ENCODE measurements around the gene KHNYN.

GRCh38 chr14:24196144-24196422, 842 bp upstream of the TM9SF1 start:
- PRO-cap, 2 experiments = no peak in any of the 2 experiments

DNA sequence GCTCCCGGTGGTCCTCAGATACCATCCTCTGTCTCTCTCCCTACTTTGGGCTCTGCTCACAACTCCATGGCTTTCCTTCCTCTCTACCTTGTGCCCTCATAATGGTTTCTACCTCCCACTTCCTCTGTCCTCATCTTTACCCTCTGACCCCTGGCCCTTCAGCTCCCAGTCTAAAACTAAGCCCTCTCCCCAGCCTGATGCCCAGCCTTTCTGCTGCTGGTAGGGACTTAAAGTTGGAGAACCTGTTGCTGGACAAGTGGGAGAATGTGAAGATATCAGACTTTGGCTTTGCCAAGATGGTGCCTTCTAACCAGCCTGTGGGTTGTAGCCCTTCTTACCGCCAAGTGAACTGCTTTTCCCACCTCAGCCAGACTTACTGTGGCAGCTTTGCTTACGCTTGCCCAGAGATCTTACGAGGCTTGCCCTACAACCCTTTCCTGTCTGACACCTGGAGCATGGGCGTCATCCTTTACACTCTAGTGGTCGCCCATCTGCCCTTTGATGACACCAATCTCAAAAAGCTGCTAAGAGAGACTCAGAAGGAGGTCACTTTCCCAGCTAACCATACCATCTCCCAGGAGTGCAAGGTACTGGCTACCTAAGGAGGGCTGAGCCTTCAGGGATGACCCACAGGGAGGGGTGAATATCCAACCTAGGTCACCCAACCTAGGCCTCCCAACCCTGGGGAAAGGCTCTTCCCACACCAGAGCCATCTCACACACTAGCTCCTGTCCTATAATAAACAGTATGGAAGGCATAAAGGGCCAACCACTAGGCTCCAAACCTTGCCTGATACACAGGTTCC, 1.6 kb downstream of the TSSK4 start:
- PRO-cap, 2 experiments = no peak in any of the 2 experiments

GRCh38 chr14:24243255-24243916, 963 bp upstream of the TINF2 start:
- PRO-cap, 2 experiments = no peak in any of the 2 experiments

- PRO-cap, 2 experiments = peak in 1 of 2 experiments; most common plus-strand start chr14:24271220 (in 1)
These were observed 556 bp downstream of the RABGGTA start for GRCh38 chr14:24270679-24271403.

GRCh38 chr14:24273845-24274585, 2.6 kb upstream of the RABGGTA start:
- PRO-cap, 2 experiments = no peak in any of the 2 experiments

DNA sequence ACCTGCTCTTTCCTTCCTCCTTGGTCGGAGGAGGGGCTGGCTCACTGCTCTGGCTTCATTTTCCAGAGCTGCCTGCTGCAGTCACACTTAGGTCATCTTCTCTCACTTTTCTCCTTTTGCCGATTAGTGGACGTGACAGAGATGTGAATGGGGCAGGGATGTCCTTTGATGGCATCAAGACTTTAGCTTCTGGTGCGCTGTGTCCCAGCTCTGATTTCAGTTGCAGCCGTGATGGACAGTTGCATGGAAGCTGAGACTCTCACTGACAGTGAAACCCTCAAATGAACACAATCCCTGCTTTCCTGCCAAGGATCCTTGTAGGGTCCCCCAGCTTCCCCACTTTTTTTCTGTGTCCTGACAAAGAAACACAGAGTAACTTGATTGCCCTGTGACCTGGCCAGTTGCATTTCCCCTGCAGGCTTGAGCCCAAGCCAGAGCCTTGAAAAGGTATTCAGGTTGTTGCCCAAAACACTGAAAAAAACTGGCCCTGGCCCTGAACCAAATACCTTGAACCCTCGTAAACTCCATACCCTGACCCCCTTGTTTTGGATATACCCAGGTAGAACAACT, 785 bp upstream of the CIDEB start:
- PRO-cap, 2 experiments = no peak in any of the 2 experiments

- PRO-cap, 2 experiments = no peak in any of the 2 experiments
These were observed 397 bp downstream of the LTB4R start for GRCh38 chr14:24311636-24312161.

- PRO-cap, 2 experiments = no peak in any of the 2 experiments
These were observed 1.0 kb downstream of the ADCY4 start for GRCh38 chr14:24333653-24334413.

- PRO-cap, 2 experiments = no peak in any of the 2 experiments
These were observed 8.2 kb downstream of the NFATC4 start for GRCh38 chr14:24375810-24376966.

GRCh38 chr14:24429520-24430429, at the start of gene KHNYN:
Gene KHNYN (plus strand): TSS chr14:24429954.
- PRO-cap, 2 experiments = peak in 2 of 2 experiments; most common plus-strand start chr14:24429954 (in 2); most common minus-strand start chr14:24429866 (in 2)

- PRO-cap, 2 experiments = no peak in any of the 2 experiments
These were observed 5.1 kb downstream of the SDR39U1 start for GRCh38 chr14:24437279-24437997.

DNA sequence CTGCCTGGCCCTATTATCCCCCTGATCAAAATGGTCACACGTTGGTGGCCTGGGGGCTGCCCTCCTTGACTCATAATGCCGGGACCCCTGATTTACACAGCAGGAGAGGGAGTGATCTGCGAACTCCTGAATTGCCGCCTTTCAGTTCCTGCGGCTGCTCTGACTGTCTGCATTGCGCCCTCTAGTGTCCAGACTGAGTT, 44.8 kb upstream of the GZMB start:
- PRO-cap, 2 experiments = no peak in any of the 2 experiments

GRCh38 chr14:24816047-24816911, 182.3 kb upstream of the GZMB start:
- PRO-cap, 2 experiments = no peak in any of the 2 experiments

- PRO-cap, 2 experiments = no peak in any of the 2 experiments
These were observed 184.0 kb upstream of the GZMB start for GRCh38 chr14:24817712-24818763.

GRCh38 chr14:25132844-25133373, 83.0 kb upstream of the STXBP6 start:
- PRO-cap, 2 experiments = no peak in any of the 2 experiments

GRCh38 chr14:26480008-26480452, 117.8 kb downstream of the NOVA1 start:
- PRO-cap, 2 experiments = no peak in any of the 2 experiments

DNA sequence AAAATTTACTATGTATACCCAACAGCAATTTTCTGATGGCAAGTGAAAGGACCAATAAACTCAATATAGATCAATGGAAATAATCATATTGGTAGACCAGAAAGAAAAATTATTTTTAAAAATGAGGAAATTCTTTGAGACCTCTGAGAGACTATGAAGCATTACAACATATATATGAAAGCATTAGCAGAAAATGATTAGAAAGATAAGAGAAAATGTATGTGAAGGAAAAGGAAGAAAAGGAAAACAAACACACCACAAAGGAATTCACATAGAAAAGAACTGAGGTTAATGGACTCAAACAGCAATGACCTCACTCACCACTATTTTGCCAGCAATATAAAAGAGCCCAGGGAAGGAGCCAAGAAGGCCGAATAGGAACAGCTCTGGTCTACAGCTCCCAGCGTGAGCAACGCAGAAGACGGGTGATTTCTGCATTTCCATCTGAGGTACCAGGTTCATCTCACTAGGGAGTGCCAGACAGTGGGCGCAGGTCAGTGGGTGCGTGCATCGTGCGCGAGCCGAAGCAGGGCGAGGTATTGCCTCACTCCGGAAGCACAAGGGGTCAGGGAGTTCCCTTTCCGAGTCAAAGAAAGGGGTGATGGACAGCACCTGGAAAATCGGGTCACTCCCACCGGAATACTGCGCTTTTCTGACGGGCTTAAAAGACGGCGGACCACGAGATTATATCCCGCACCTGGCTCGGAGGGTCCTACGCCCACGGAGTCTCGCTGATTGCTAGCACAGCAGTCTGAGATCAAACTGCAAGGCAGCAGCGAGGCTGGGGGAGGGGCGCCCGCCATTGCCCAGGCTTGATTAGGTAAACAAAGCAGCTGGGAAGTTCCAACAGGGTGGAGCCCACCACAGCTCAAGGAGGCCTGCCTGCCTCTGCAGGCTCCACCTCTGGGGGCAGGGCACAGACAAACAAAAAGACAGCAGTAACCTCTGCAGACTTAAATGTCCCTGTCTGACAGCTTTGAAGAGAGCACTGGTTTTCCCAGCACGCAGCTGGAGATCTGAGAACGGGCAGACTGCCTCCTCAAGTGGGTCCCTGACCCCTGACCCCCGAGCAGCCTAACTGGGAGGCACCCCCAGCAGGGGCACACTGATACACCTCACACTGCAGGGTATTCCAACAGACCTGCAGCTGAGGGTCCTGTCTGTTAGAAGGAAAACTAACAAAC, 1075.3 kb upstream of the NOVA1 start:
- PRO-cap, 2 experiments = no peak in any of the 2 experiments

GRCh38 chr14:28317854-28318675, 448.5 kb upstream of the FOXG1 start:
- PRO-cap, 2 experiments = no peak in any of the 2 experiments

GRCh38 chr14:28613340-28614044, 153.1 kb upstream of the FOXG1 start:
- PRO-cap, 2 experiments = no peak in any of the 2 experiments

GRCh38 chr14:28772471-28773040, 6.0 kb downstream of the FOXG1 start:
- PRO-cap, 2 experiments = no peak in any of the 2 experiments

Measured in psoas muscle (tissue), 2 donors.